ENCODE measurements around a stretch of chr2.

DNA sequence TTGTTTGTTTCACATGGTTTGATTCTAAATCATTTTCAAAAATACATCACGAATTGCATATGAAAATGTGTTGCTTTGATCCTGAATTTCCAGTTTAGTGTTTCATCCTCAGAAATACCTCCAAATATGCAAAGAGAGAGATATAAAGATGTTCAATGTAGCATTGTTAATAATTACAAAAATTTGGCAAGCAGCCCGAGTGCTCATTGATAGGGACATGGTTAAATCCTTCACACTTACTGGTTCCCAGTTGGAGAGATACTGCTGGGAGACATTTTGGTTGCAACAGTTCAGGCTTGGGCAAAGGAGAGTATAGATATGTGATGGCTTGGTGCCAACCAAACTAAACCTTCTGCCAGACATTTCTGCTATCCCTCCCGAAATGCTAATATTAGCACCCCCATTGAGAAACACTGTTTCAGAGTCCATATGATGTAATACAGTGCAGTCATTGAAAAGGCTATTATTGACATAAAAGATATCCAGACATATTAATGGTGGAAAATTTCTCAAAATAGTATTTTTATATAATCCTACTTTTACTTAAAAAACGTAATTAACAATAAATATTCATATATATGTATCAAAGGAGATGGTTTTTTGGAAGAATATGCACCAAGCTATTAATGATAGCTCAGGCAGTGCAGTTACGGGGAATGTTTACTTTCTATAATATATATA is 11.5 kb downstream of the GEN1 start:
- PRO-cap = no peak

- PRO-cap = no peak
Observed at GRCh38 chr2:17813647-17814206, 2.5 kb upstream of the MSGN1 start.

- PRO-cap = no peak
Observed at GRCh38 chr2:17892771-17893542, 14.5 kb downstream of the KCNS3 start.

- PRO-cap = no peak
Observed at GRCh38 chr2:18297596-18298056, 262.8 kb downstream of the RDH14 start.

GRCh38 chr2:18559606-18559676 is 1.0 kb downstream of the RDH14 start:
- PRO-cap = no peak

DNA sequence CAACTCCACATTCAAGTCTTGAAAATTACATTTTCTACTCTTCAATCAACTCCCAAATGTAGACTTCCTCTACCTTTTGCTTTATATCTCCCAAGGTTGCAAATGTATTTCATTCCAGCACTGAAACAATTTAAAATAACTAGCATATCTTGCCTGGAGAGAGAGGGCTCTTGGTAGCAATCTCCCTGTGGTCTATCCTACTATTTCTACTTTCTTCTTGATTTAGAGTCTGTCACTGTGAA is 58.6 kb upstream of the NT5C1B start:
- PRO-cap = no peak

DNA sequence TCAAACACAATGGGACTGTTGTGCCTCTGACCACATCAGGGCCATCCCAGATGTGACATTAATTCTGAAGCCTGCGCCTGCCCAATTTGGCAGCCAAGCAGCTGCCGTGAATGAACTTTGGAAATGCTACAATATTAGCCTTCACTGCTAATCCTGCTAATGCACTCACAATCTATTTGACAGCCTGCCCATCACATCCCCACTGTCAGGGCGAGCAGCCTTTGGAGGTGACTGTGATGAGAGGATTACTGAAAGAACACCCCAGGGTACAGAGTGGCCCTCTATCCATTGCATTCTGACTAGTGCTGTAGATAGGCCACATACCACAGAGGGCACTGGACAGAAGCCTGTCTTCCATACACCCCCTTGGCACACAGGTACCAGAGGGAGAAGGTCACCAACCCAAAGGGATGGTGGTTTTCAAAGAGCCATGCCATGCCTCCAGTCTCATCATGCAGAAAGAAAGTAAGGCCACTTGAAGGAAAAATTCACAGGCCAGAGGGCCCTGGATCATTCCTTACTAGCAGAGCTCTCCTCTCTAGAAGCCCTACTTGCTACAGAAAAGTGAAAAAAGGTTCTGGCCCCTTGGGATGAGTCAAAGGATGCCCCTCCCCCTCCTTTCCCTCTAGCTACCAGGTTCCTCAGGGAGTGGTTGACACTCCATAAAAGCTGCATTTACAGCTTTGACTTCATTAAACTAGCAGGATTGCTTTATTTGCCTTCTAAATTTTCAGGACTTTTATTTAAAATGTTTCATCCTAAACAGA is 21.4 kb downstream of the OSR1 start:
- PRO-cap = no peak

DNA sequence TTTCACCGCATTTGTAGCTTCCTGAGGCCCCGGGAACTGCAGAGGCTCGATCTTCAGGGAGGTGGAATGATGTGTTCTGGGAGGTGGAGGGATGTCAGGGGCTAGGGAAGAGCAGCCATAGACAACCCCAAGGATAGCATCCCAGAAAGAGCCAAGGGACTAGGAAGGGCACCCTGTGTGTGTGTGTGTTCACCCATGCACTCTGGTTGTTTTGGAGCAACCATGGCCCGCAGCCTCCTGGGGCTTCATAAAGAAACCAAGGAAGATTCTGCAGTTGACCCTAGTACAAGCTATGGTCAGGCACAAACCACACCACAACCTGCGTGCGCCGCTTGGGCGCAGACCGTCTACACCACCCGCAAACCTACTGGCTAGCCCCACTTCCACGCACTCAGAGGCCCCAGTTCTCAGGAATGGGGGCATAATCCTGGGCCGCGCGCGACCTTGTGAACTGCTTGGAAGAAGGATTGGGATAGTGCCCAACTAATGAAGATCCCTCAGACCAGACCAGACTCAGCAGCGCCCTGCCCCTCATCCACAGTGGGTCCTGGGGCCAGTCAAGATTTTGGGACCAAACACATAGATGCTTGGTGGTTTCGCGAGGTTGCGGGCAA is 8.7 kb downstream of the OSR1 start:
- PRO-cap = no peak

GRCh38 chr2:19677911-19678709 is 223.7 kb downstream of the TTC32 start:
- PRO-cap = no peak

DNA sequence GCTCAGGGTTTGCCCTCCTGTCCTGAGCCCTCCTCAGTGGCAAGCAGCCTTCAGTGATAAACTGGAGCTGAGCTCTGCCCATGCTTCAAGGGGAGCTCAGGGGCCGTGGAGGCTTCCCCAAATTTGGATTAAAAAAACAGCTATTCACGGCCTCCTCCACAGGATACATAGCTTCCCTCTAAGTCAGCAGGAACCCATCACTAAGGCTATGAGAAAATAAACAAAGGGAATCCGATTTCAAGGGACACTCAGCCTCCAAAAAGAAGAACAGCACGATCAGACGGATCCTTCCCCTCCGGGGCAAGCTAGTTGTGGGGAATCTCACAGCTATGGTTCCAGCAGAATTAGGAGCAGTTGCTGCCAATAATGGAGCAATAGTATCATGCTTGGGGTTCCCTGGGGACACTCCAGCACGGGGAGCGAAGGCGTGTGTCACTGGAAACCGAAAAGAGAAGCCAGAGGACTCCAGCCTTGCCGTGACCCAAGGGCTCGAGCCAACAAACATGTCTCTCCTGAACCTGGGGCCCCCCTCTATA is 163.1 kb downstream of the TTC32 start:
- PRO-cap = no peak

GRCh38 chr2:19891986-19892330 is 9.8 kb downstream of the TTC32 start:
- PRO-cap = no peak

GRCh38 chr2:19899841-19900372 is 1.9 kb downstream of the TTC32 start:
- PRO-cap = no peak

- PRO-cap = bidirectional peak, plus-strand start at chr2:19901749, minus-strand start at chr2:19901687
Observed at GRCh38 chr2:19900792-19901828, 673 bp downstream of the TTC32 start.

DNA sequence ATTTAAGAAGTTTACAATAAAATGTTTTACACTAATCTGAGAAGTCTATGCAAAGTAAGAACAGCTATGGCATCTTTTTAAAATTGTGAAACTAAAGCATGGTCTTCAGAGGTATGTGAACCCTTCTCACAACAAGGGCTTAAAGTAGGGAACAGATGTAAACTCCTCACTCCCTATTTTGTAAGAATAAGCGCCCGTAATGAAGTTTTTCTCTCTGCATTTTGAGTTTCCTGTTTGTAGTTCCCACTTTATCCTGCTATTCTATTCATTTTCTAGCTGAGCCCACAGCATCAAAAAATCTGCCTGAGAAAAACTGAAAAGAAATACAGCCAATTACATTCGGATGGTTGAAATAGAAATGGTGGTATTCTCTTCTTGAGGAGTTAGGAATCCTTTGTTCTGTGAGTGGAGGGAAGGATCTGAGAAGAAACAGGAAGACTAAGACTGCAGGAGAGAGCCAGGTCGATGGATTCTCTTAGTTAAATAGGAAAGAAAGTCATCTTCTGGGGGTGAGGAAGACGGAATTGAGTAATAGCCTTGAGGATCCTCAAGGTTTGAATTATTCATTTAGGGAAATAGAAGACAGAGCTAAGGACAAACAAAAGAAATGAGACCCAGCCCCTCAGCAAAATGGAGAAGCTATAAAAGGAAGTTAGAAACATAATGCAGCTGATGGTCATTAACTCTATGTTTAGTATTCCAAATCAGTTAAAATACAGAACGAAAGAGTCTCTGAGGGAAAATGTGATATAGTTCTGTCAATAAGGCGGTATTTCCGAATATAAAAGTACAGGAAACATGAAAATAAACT is 1.9 kb downstream of the LAPTM4A start:
- PRO-cap = no peak

- PRO-cap = no peak
Observed at GRCh38 chr2:20062551-20063033, 11.2 kb upstream of the LAPTM4A start.

DNA sequence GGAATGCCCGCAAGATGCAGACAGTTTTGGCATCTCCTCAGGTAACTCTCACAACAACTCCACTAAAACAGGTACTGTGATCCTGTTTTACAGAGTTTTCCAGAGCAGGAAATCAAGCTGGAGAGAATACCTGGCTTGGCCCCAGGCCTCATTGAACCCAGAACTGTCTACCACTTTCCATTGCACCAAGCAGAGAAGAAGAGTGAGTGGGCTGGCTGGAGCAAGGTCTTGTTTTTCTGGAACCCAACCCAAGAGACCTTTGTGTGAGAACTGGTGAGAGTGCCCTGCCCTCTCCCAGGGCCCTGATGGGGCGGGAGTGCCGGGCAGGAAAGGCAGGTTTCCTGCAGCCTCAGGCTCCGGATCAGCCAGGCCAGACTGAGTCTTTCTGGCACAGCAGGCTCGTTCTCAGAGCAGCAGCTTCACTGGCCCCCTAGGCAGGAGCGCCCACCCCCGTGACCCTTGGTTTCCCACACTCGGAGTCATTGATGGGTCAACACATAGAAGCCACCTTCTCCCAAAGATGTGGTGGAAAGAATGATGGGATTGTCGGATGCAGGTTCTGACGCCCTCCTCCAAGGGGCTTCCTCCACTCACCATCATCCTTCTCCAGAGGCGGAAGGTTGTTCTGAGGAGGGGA is 62.5 kb upstream of the LAPTM4A start:
- PRO-cap = no peak

DNA sequence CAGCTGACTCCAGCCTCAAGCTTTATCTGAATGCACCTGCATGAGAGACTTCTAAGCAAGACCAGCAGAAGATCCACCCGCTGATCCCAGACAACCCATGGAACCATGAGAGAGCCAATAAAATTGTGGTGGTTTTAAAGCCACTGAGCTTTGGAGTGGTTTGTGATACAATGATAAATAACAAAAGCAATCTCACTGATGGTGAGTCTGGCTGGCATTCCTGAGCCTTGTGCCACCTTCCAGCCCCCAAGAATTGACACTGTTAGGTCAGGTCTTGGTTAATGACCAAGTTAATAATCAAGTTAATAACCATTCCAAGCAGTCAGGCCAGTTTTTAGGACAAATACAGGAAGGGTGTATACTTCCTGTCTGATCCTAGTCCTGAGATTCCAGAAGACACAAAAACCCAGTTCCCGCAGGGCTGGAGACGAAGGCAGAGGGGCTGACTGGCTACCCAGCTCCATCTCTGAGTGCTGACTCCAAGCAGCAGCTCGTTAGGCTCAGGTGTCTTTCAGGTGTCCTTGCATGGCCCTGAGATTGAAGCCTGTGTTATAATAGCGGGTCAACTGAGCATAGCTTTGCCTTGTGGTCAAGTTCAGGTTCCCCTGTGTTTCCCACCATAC is 74.6 kb upstream of the LAPTM4A start:
- PRO-cap = no peak

DNA sequence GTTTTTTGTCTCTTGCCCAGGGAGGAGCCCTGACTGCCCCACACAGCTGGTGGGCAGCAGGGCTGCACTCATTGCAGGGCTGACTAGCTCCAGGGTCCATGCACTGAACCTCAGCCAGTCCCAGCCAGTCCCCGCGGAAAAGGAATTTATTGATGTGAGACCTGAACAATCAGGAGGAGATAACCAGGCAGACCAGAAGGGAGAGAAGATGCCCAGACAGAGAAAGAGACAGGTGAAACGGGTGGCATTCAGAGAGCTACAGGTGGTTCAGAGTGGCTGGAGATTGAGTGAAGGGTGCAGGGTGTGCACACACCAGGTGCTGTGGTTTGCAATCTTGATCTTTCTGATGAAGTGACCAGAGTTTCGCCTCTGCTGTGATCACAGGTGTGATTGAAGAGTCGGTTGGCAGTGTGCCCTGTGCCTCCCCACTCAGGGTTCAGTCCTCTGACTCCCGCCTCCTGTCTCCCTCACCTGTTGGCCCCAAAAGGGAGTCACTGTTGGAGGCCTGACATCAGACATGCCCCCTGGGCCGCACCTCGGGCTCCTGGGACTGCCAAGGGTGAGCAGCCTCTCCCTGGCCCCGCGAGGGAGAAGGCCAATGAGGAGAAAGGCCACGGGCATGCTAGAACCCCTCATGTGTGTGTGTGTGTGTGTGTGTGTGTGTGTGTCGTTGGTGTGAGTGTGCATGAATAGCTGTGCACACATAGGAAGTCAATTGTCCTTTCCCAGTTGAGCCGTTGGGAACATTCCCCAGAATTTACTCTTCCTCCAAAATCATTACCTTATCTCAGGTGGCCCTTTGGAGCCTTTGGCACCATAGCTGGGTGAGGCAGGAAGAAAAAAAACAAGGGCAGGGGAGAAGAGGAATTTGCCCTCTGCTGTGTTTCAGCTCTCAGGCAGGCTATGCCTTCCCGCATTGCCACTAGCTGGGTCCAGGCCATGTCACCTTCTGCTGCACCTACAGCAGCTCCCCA is 77.9 kb upstream of the LAPTM4A start:
- PRO-cap = no peak

GRCh38 chr2:20184536-20184936 is 40.4 kb downstream of the SDC1 start:
- PRO-cap = no peak

- PRO-cap = bidirectional peak, plus-strand start at chr2:20225941, minus-strand start at chr2:20225692
Observed at GRCh38 chr2:20225812-20226335, 944 bp upstream of the SDC1 start.